A549 (cell line): Measurements from ENCODE around the genes LRTM1, TASOR, IL17RD and ARF4.

GRCh38 chr3:53370487-53371190 is 23.3 kb upstream of the DCP1A start:
- PRO-cap = no peak
CAGE:
- cytosol, long polyA plus RNA = no peak
- long polyA plus RNA = no peak
- nucleus, long polyA plus RNA = no peak

GRCh38 chr3:53844170-53845345 is 1.7 kb downstream of the CHDH start:
- PRO-cap = no peak
CAGE:
- cytosol, long polyA plus RNA = no peak
- long polyA plus RNA = no peak
- nucleus, long polyA plus RNA = no peak

GRCh38 chr3:54600582-54601157 is 327.2 kb downstream of the LRTM1 start:
- PRO-cap = no peak
CAGE:
- cytosol, long polyA plus RNA = no peak
- long polyA plus RNA = no peak
- nucleus, long polyA plus RNA = no peak

DNA sequence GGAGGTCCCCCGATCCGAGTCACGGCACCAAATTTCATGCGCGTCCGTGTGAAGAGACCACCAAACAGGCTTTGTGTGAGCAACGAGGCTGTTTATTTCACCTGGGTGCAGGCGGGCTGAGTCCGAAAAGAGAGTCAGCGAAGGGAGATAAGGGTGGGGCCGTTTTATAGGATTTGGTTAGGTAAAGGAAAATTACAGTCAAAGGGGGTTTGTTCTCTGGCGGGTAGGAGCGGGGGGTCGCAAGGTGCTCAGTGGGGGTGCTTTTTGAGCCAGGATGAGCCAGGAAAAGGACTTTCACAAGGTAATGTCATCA is 288.2 kb downstream of the LRTM1 start:
- PRO-cap = no peak
CAGE:
- cytosol, long polyA plus RNA = no peak
- long polyA plus RNA = no peak
- nucleus, long polyA plus RNA = no peak

DNA sequence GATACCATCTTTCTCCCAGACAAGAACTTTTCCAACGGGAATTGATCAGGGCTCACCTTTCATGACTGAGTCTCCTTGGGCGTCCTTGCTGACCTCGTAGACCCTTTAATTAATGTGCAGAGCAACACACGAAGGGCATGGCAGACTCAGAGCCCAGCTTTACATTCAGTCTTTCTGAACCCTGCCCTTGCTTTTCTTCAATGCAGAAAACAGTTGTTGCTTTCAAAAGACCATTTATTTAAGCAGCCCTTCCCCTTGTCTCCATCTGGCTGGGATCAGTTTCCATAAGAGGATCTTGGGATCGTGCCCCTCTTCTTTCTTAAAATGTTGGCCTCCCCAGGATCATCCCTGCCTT is at the start of gene LRTM1:
Gene LRTM1 (minus strand): TSS at position 211 of the 355 bp plus-strand sequence.
- PRO-cap = no peak
CAGE:
- cytosol, long polyA plus RNA = no peak
- long polyA plus RNA = no peak
- nucleus, long polyA plus RNA = no peak

DNA sequence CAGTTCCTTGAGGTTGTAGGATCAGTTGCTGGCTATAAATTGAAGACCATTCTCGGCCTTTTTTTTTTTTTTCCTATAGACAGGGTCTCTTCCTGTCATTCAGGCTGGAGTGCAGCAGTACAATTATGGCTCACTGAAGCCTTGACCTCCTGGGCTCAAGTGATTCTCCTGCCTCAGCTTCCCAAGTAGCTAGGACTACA is 207.0 kb upstream of the LRTM1 start:
- PRO-cap = no peak
CAGE:
- cytosol, long polyA plus RNA = no peak
- long polyA plus RNA = no peak
- nucleus, long polyA plus RNA = no peak

GRCh38 chr3:55485918-55486750 is 972 bp downstream of the WNT5A start:
- PRO-cap = no peak
CAGE:
- cytosol, long polyA plus RNA = no peak
- long polyA plus RNA = no peak
- nucleus, long polyA plus RNA = no peak

DNA sequence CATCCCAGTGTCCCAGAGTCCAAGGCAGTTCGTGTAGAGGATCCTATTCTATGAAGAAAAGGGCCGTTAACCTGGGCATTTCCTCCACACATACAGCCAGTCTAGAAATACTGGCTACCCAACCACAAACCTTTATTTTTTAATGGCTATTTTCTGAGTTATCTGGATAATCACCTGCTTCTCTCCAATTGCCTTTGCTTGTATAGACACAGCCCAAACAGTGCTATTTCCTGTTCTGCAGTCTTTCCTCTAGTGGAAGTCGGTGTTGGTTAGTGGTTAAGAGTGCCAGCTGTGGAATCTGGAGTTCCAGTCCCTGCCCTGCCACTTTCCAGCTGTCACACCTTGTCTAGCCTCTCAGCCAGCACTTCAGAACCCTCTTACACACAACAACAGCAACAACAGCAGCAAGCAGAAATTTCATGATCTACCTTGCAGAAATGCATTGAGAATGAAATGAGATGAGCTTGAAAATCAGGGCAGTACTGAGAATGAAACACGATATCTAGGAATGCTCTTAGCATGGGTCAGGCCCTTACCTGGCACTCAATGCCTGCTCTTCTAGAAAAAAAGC is 3.1 kb upstream of the WNT5A start:
- PRO-cap = no peak
CAGE:
- cytosol, long polyA plus RNA = no peak
- long polyA plus RNA = no peak
- nucleus, long polyA plus RNA = no peak

DNA sequence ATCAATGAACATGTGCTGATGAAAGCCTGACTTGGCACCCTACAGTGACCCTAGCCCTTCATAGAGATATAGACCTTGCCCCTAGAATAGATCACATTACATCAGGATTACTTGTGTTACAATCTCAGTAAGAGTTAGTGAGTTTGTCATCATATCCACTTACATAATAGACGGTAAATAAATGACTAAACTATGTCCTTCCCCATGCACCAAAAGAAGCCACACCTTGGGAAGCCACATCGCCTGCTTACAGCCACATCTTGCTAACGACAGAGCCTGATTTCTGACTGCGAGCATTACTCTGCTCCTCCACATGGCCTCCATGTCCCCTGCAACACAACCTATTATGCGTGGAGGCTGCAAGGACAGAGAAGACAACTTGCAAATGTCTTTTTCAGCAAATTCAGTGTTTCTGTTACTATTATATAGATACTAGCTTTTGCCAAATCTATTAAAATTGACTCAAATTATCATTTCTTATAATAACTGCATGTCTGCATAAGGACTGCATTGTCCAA is 110.7 kb upstream of the WNT5A start:
- PRO-cap = no peak
CAGE:
- cytosol, long polyA plus RNA = no peak
- long polyA plus RNA = no peak
- nucleus, long polyA plus RNA = no peak

DNA sequence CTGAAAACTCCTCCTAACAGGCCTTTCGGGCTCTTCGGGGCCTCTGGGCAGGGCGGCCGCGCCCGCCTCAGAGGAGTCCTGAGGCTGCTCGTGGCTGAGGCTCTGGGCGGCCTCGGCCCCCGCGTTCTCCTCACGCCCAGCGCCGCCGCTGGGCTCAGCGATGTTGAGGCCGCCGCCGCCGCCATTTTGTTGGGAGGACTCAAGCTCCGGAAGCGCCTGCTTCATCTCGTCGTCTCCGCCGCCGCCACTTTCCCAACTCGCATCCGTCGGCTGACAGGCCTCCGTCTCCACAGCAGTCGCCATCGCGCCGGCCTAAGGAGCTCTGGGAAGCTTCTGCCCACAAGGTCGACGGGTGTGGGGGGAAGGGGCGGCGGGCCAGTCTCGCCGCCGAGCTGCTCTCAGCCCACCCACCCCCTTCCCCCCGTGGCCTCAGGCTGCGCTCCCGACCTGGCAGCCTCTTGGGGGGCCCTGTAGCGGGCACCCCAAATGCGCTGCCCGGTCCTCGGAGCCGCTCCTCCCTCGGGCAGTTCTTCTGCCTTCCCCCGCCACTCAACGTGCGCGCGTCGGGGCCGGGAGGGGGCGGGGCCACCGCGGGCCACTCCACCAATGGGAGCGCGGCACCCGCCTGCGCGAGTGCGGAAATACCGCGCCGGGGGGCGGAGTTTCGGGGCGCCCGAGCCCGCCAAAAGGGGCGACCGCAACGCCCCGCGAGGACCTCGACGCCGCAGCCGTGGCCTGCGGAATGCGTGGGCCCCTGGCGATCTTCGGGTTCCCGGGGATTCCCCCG is at the start of gene TASOR:
Gene TASOR (minus strand): TSS at position 562 of the 787 bp plus-strand sequence.
- PRO-cap = bidirectional peak, plus-strand start at position 684 of the sequence, minus-strand start at position 539 of the sequence
CAGE:
- cytosol, long polyA plus RNA = no peak
- long polyA plus RNA = no peak
- nucleus, long polyA plus RNA = no peak

- PRO-cap = no peak
CAGE:
- cytosol, long polyA plus RNA = no peak
- long polyA plus RNA = no peak
- nucleus, long polyA plus RNA = no peak
Observed at GRCh38 chr3:56776593-56777015, 25.1 kb downstream of the ARHGEF3 start.

- PRO-cap = no peak
CAGE:
- cytosol, long polyA plus RNA = no peak
- long polyA plus RNA = no peak
- nucleus, long polyA plus RNA = no peak
Observed at GRCh38 chr3:56787781-56788229, 13.9 kb downstream of the ARHGEF3 start.

DNA sequence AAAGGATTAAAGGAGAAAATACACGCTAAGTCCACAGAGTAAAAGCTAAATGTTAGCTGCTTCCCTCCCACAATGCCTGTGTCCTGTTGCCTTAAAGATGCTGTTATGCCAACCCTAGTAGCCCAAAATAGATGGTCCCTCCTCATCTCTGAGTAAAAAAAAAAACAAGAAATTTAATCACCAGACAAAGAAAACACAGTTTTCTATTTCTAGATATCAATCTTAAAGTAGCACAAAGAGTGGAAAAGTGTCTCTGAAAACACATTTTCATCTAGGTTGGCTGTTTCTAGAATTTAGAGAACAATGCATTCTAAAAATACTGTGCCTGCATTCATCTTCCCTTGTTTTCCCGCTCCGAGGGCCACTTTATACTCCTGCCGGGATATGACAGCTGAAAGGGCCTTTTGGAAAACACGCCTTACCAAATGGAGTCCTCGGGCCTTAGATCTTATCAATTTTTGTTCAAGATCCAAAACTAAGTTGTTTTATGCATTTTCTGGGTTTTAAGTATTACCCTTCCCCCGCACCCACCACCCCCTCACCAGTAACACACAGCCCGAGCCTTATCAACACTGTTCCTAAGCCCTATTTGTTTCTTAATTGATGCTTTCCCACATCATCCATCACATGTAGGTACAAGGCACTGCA is 47.9 kb upstream of the ARHGEF3 start:
- PRO-cap = no peak
CAGE:
- cytosol, long polyA plus RNA = no peak
- long polyA plus RNA = no peak
- nucleus, long polyA plus RNA = no peak

DNA sequence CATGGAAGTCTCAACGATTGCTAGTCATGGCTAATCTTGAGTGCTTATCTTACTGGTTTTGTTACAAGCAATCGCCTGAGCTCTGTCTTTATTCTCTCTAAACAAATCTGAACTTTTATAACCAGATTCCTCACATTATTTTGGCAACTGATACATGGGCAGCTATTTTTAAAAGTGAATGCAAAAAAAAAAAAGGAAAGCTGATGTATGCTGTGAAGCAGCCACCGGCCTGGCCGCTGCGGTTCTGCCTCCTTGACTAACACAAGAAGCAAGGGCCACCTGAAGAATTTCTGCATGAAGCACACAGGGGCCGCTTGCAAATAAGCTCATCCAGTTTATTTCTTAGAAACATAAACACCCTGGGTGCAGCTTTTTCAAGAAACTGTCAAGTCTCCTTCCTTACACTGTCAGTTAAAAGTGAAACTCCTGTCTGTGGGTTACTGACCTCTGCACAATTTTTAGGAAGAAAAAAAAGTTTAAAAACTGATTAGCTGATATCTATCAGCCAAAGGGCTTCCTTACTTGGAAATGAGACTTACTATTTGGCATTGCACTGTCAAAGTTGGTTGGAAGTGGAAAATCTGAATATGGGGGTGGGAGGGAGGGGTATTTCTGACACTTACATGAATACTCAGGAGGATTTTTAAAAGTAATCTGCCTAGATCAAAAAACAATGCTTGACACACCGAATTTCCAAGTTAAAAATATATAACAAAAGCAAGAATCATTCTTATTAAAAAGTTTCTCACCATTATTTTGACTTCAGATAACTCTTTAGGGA is 120.3 kb upstream of the ARHGEF3 start:
- PRO-cap = no peak
CAGE:
- cytosol, long polyA plus RNA = no peak
- long polyA plus RNA = no peak
- nucleus, long polyA plus RNA = no peak

DNA sequence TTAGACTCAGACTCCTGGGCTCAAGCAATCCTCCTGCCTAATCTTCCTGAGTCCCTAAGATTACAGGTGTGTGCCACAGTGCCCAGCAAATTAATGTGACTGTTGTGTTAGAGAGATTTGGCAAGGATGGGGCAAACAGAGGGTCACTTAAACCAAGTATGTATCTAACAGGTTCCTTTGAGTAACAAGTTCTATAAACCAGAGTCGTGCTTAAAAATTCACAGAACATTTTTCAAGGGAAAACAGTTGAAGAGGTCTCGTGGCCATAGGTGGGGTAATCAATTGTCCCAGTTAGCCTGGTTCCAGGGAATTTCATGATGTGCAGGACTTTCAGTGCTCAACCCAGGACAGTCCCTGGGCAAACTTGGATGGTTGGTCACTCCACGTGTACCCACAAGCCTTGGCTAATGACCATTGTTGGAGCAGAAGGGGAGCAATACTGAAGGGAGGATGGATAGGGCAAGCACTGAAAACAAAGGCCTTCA is 104.1 kb upstream of the SPATA12 start:
- PRO-cap = no peak
CAGE:
- cytosol, long polyA plus RNA = no peak
- long polyA plus RNA = no peak
- nucleus, long polyA plus RNA = no peak

DNA sequence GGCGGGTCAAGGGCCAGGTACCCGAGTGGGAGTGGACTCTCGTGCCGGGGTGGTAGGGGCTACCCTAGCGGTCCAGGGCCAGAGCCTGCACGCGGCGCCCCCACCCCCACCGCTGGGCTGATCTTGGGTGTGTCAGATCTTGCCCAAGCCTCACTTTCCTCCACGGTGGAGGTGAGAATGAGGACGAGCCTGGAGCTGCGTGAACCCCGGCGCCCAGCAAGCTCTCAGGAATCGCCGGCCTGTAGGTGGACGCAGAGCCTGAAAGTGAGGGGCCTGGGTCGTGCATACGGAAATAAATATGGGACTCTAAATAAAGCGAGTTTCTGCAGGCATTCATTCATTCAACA is 19.1 kb downstream of the SPATA12 start:
- PRO-cap = no peak
CAGE:
- cytosol, long polyA plus RNA = no peak
- long polyA plus RNA = no peak
- nucleus, long polyA plus RNA = no peak

DNA sequence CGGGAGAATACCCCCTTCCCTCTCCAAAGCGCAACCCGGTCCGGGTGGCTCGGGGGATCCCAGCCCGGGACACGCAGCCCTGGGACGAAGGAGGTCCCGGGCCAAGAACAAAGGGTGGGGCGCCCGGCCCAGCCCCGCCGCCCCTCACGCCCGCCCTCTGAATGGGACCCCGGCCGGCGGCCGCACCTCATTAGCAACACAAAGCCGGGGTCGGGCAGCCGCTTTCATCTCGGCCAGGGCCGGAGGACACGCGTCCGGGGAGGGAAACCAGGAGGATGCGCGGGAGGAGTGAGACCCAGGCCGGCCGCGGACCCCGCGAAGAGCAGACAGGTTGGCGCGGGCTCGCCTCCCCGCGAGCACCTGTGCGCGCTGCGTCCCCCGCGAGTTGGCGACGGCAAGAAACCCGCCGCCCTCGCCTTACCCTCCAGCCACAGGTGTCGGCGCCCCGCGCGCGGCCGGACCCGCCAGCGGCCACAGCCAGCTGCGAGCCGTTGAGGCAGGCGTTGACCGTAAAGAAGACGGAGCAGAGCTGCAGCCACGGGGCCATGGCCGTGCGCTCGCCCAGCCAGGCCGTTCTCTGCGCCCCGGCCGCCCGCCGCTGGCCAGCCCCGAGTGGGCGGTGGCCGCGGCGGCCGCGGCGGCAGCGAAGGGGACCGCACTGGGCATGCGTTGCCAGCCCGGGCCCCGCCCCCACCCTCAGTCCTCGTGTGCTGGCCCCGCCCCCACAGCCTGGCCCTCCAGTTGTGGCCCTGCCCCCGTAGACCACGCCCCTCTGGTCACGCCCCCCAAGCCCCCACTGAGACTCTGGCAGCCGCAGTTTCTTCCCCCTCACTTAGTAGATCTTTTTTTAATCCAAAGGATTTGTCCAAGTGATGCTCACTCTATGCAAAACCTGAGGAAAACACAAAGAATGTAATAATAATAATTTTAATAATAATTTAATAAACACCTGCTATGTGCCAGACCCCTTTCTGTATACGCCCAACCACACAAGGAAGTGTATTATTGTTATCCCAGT is at the start of gene IL17RD:
Gene IL17RD (minus strand): TSS at position 614 of the 1,018 bp plus-strand sequence.
- PRO-cap = bidirectional peak, plus-strand start at position 607 of the sequence, minus-strand start at position 614 of the sequence
CAGE:
- cytosol, long polyA plus RNA = no peak
- long polyA plus RNA = no peak
- nucleus, long polyA plus RNA = no peak

- PRO-cap = bidirectional peak, plus-strand start at chr3:57597660, minus-strand start at chr3:57597344
CAGE:
- cytosol, long polyA plus RNA = start-site peak on the minus strand at chr3:57597342-57597420, 860 and 746 reads in 2 replicates
- long polyA plus RNA = start-site peak on the minus strand at chr3:57597336-57597389, 1,853 and 1,338 reads in 2 replicates
- nucleus, long polyA plus RNA = start-site peak on the minus strand at chr3:57597342-57597420, 742 and 976 reads in 2 replicates
Observed at GRCh38 chr3:57596755-57597504, at the start of gene ARF4. Gene ARF4, minus strand, starts transcription at chr3:57597344.

GRCh38 chr3:57816537-57817065 is 60.5 kb downstream of the SLMAP start:
- PRO-cap = no peak
CAGE:
- cytosol, long polyA plus RNA = no peak
- long polyA plus RNA = no peak
- nucleus, long polyA plus RNA = no peak

GRCh38 chr3:57972469-57973160 is 35.6 kb upstream of the FLNB start:
- PRO-cap = no peak
CAGE:
- cytosol, long polyA plus RNA = no peak
- long polyA plus RNA = no peak
- nucleus, long polyA plus RNA = no peak